Cardiac muscle cell (in vitro differentiated cells and primary cell): ENCODE data around the genes PLEKHA1 and OAT.

DNA sequence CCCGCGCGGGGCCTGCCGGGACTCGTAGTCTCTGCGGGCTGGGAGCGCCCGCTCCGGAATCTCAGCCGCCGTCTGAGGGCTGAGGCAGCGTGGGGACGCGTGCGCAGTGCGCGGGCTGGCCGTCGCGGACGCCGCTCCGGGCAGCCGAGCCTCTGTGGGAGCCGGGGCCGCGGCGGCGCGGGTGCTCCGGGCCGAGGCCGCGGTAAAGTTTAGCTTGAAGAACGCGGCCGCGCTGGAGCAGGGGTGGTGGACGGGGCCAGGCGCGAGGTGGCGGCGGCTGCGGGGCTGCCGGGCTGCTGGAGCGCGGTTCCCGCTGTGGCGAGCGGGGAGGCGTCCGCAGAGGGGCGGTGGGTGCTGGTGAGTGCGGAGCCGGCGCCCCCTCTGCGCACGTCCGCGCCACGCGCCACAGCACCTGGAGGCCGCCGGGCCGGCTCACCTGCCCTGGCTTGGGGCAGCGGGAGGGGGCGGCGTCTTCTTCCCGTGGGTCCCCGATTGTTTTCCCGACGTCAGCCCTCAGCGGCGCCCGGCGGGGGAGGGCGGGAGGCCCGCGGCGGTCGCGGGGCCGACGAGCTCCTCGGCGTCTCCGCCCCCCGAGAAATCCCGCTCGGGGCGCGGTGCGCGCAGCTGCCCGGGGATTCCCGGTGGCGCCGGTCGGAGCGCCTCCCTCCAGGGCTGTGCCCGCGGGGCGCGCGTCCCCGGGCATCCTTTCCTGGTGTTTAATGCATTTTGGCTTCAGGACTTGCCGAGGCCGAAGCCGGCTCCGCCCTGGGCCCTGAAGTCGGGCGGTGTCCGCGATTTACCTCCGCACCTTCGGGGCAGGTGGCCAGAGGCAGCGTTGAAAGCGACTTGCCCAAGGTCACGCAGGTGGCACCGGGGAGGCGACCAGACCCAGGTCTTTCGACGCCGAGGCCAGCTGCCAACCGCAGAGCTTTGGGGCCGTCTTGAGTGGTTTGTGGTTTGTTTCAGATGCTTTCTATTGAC is at the start of gene PLEKHA1:
PLEKHA1 (plus strand) TSS at position 104 of the 981 bp plus-strand sequence.
- RAMPAGE, long total RNA = no peak
- RRBS = 2% methylated on average over 80 of the region's 126 CpGs

DNA sequence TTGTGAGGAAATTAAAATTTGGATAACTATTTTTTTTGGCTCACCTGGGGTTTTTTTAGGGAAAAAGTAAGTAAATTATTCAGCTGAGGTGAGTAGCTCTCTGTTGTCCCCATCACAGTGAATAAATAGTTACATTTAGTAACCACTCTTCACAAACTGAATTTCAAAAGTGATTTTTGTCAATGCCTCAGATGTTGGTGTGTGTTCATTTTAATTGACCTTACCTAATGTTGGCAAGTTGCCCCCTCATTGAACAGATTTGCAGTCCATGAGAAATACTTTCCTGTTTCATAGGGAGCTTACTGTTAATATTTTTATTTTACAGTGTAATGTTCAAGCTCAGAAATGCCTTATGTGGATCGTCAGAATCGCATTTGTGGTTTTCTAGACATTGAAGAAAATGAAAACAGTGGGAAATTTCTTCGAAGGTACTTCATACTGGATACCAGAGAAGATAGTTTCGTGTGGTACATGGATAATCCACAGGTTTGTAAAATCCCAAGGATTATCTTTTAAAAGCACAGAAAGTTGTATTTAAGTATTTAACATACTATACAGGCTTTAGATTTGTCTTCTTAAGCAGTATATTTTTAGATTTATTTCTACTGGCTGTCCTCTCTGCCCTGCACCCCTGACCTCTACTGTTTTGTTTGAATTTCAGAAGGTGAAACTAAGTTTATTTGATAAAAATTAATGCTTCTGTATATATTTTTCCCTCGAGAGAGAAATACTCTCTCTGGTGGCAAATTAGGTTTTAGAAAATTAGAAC is 18.5 kb downstream of the PLEKHA1 start:
- RAMPAGE, long total RNA = no peak
- RRBS = no CpG with 5 or more reads among the region's 5 CpGs

DNA sequence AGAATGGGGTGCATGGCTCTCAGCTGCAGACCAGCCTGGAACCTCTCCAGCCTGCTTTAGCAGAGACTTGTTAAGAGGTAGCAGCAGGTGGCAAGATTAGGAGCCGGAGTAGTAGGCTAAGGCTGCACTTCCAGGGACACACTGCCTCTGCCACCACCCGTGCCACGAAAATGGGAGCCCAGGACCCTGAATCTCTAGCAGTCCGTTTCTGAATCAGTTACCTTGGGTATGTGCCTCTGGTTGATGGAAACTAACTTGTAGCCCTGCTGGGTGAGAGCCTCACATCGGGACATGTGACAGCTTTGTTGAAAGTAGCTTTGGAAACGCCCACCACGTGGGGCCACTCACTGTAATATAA is 25.9 kb downstream of the HTRA1 start:
- RAMPAGE, long total RNA = no peak
- RRBS = no CpG with 5 or more reads among the region's 7 CpGs

DNA sequence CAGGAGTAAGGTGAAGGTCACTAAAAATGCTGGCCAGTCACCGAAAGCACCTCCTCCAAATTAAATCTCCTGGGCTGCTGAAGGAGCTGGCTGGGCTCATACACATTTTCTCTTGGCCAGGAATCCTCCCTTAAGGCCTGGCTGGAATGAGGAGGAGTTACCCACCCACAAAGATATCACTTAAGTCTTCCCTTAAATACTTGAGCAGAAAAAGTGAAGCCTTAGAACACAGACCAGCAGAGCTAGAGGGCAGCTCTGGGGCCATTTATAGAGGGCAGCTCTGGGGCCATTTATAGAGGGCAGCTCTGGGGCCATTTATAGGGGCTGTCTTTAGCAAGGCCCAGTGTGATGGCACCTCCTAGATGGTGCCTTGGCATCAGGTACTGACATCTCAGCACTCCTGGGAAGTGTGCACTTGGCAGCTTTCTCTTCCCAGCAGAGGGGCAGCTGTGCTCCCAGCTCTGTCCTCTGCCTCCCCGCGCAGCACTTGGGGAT is 46.4 kb downstream of the HTRA1 start:
- RAMPAGE, long total RNA = no peak
- RRBS = no CpG with 5 or more reads among the region's 3 CpGs

- RAMPAGE, long total RNA = no peak
- RRBS = no CpG with 5 or more reads among the region's 15 CpGs
These were observed 30.3 kb upstream of the DMBT1 start for GRCh38 chr10:122530089-122530721.

DNA sequence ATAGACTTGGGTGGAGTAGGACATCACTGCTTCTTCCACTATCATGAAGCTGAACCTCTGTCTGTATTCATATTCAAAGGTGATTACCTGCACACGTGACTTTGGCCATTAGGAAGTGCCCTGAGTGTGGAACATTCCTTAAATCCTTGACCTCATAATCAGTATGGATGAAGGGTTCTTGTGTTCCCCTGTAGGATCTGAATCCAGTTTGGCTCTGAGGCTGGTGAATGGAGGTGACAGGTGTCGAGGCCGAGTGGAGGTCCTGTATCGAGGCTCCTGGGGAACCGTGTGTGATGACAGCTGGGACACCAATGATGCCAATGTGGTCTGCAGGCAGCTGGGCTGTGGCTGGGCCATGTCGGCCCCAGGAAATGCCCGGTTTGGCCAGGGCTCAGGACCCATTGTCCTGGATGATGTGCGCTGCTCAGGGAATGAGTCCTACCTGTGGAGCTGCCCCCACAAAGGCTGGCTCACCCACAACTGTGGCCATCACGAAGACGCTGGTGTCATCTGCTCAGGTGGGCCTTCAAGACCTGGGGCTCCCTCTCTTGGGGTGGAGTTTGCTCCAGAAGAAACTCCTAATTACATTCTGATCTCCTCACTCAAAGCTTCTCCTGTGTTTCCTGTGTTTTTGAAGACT is 51.7 kb upstream of the SPADH start:
- RAMPAGE, long total RNA = no peak
- RRBS = no CpG with 5 or more reads among the region's 10 CpGs

GRCh38 chr10:122993654-122994612 is 13.7 kb downstream of the PSTK start:
- RAMPAGE, long total RNA = no peak
- RRBS = no CpG with 5 or more reads among the region's 12 CpGs

GRCh38 chr10:123157920-123158371 is 3.7 kb downstream of the BUB3 start:
- RAMPAGE, long total RNA = no peak
- RRBS = no CpG with 5 or more reads among the region's 4 CpGs

DNA sequence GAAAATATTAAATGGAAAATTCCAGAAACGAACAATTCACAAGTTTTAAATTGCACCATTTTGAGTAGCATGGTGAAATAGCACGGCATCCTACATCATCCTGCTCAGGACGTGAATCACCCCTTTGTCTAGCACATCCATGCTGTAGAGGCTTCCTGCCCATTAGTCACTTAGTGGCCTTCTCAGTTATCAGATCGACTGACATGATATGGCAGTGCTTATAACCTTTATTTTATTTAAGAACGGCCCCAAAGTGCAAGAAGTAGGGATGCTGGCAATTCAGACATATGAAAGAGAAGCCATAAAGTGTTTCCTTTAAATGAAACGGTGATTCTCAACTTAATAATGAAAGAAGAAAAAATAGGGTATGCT is 82.7 kb downstream of the CPXM2 start:
- RAMPAGE, long total RNA = no peak
- RRBS = no CpG with 5 or more reads among the region's 6 CpGs

DNA sequence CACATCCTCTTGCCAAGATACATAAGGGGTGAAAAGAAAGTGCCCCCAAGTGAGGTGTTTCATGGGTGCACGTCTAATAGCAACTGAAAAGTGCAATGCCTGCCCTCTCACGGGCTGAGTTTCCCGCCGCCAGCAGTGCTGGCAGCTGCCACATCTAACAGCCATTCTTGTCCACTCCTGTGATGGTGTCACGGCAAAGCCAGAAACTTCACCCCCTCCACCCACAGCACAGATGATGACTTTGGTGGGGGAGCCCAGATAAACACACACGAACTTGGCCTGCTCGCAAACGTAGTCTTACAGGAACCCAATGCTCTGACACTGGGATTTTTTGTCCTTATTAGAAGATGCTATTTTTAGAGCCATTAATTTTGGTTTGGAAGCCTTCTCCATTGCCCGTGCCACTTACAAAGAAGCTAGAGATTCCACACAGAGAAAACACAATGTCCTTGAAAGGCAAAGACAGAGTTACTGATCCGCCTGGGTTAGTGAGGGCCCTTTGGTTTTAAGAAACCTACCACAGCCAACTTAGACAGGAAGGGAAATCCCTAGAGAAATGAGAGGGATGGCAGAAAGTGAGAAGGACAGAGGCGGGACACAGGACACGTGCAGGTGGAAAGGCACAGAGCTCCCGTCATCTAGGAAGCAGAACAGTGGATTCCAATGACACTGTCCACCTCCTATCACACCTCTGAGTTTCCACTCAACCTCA is 26.6 kb downstream of the CPXM2 start:
- RAMPAGE, long total RNA = no peak
- RRBS = no CpG with 5 or more reads among the region's 13 CpGs

DNA sequence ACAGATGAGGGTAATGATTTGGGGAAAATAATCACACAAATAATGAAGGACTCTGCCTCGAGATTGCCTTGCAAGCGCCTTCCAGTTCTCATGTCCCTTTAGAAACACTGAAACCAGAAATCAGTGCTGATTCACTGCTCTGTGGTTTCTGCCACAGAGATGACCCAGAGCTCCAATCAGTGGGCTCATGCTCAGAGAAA is 96.1 kb downstream of the CHST15 start:
- RAMPAGE, long total RNA = no peak
- RRBS = no CpG with 5 or more reads among the region's 2 CpGs

GRCh38 chr10:124048449-124049085 is 44.8 kb downstream of the CHST15 start:
- RAMPAGE, long total RNA = no peak
- RRBS = 59% methylated on average over 3 of the region's 15 CpGs

- RAMPAGE, long total RNA = no peak
- RRBS = no CpG with 5 or more reads among the region's 16 CpGs
These were observed 6.1 kb downstream of the CHST15 start for GRCh38 chr10:124087095-124087958.

DNA sequence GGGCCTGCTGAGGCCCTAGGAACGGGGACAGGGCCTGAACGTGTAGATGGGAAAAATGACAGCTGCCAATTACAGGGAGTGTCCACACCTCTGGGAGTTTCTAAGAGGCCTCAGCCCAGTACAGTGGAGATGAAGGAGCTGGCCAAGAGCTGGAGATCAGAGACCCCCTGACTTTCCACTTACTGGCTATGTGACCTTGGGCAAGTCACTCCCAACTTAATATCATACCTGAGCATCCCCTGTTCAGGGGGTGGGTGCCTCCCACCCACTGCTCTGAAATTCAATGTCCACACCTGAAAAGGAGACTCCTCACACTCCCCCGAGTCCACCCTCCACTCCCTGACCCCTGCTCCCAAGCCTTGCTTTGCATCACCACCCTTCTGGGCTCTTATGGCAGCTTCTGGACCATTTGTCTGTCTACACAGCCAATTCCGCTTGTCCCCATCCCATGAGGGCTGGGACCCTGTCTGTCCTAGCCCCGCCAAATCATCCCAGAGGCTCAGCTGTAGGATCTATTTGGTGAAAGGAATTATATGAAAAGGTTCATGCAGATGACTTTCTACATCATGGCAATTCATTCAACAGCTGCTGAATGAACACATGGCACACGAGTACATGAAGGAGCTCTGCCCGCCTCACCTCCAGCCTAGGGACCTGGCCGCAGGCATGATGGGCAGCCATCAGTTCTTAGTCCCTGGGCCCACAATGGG is 3.9 kb downstream of the CHST15 start:
- RAMPAGE, long total RNA = no peak
- RRBS = no CpG with 5 or more reads among the region's 8 CpGs

DNA sequence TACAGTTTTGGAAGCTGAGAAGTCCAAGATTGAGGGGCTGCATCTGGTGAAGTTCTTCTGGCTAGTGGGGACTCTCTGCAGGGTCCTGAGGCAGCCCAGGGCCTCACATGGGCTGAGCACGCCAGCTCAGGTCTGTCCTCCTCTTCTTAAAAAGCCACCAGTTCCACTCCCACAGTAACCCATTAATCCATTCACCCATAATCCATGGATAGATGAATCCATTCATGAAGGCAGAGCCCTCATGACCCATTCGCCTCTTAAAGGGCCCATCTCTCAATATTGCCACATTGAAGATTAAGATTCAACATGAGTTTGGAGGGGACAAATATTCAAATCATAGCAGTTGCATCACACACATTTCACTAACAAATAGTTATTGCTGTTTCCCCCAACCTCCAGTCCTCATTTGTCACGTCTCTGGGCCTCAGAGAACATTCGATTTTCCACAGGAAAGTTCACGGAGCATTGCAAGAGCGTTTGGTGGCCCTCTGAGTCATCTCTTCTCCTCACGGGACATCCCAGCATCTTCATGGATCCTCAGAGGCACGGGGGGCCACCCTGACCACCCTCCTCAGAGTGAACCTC is 50.2 kb upstream of the CHST15 start:
- RAMPAGE, long total RNA = no peak
- RRBS = no CpG with 5 or more reads among the region's 8 CpGs

- RAMPAGE, long total RNA = no peak
- RRBS = 1% methylated on average over 26 of the region's 58 CpGs
These were observed at the start of gene OAT for GRCh38 chr10:124418836-124419692. Gene OAT, minus strand, starts transcription at chr10:124418923.

GRCh38 chr10:124493960-124494574 is 32.4 kb downstream of the LHPP start:
- RAMPAGE, long total RNA = no peak
- RRBS = no CpG with 5 or more reads among the region's 14 CpGs

DNA sequence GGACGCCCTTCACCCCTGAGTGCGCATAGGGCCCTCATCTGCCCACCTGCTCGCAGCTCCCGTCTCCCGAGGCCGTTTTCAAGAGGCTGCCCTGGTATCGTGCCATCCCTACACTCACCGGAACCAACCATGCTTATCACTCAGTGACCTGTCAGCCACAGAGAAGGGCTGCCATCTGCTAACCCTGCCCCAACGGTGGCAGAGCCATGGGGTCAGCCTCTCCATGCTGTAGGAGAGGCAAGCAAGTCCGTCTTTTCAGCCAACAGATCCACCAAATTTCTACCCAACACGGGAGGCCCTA is 122.0 kb downstream of the FAM53B start:
- RAMPAGE, long total RNA = no peak
- RRBS = no CpG with 5 or more reads among the region's 11 CpGs

DNA sequence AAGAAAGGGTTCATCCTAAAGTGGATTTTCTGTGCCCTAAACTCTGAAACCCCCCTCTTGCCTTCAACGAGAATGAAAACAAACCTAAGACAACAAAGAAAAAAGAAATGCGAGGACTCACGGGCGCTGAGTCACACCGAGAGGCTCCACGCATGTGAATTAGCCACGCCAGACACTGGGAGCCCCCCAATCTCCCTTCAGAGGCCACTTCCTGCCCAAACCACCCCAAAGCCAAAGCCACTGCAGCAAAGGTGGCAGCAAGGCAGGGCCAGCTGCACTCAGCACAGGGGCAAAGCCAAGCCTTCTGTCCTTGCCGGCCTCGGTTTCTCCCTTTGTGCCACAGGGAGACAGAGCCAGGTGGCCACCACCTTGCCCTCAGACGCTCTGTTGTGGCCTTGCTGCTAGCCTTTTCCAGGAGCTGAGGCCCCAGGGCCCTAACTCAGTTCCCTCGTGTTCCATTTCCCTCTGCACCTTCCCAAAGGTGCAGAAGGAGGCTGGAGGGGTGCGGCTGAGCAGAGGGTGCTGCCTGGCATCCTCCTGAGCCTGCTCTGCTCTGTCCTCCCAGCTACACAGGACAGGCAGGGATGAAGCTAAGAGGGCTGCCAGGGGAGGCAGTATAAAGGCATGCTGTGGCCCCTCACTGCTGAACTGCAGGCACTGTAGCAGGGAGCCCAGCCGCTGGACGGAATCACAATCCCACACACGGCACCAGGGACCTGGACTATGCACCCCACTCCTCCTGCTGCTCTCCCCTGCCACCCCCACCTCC is 93.2 kb downstream of the FAM53B start:
- RAMPAGE, long total RNA = no peak
- RRBS = no CpG with 5 or more reads among the region's 15 CpGs

- RAMPAGE, long total RNA = no peak
- RRBS = no CpG with 5 or more reads among the region's 9 CpGs
These were observed 21.2 kb downstream of the FAM53B start for GRCh38 chr10:124722584-124723802.